Frontal cortex (tissue), 2 donors: ENCODE data around the genes METTL7A, SMAGP, GALNT6 and SLC4A8.

GRCh38 chr12:50502348-50502547, 2.5 kb upstream of the DIP2B start:
- RAMPAGE, long total RNA, result no peak

GRCh38 chr12:50505897-50506493, 1.2 kb downstream of the DIP2B start:
- RAMPAGE, long total RNA, result no peak

DNA sequence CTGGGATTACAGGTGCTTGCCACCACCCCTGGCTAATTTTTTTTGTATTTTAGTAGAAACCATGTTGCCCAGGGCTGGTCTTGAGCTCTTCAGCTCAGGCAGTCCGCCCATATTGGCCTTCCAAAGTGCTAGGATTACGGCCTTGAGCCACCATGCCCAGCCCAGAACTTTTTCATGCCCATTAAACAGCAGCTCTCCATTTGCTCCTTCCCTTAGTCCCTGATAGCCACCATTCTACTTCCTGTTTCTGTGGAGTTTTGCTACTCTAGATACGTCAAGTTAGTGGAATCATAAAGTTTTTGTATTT, 14.8 kb downstream of the ATF1 start:
- RAMPAGE, long total RNA, result no peak

GRCh38 chr12:50924808-50925665, at the start of gene METTL7A:
Gene METTL7A, plus strand, starts transcription at chr12:50925015.
- RAMPAGE, long total RNA, result no peak

DNA sequence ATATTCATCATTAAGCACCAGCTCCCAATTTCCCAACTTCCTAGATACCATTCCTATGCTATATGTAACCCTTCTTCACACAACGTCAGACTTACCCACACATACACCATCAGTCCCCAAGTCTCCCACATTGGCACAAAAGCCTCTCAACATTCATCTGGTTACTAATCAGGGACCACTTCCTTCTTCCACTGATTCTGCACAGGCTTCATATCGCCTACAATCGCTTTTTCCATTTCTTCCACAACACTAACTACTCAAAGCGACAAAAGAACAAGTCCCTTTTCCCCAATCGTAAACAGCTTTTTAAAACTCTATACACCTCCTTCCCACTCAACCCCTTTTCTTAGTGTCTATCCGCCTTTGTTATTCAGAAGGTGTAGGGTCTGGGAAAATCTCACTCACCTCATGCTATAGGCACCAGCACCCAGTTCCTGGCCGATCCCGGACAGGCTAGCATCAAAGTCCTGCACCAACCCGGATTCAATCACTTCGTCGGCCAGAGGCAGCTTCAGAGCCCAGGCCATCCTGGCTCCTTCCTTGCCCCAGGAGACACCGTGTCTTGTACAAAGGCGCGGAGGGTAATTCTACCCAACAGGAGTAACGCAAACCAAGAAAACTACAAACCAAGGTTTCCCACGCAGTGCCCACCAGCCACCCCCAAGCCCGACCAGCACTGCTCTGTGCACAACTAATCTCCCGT, 888 bp downstream of the TFCP2 start:
- RAMPAGE, long total RNA, result no peak

GRCh38 chr12:51216654-51217066, 1.2 kb downstream of the POU6F1 start:
- RAMPAGE, long total RNA, result no peak

DNA sequence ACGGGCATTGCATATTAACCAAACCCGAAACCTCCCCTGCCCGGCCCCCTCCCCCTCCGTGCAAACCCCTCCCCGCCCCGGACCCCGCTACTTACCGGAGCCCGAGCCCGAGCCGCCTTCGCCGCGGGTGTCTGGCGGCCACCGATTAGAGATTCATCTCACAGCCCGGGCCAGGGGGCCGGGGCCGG, 421 bp downstream of the POU6F1 start:
- RAMPAGE, long total RNA, result no peak

- RAMPAGE, long total RNA, result no peak
Measured at GRCh38 chr12:51218853-51219334, 1.0 kb upstream of the POU6F1 start.

- RAMPAGE, long total RNA, result no peak
Measured at GRCh38 chr12:51270021-51270726, at the start of gene SMAGP. Gene SMAGP, minus strand, starts transcription at chr12:51270415.

DNA sequence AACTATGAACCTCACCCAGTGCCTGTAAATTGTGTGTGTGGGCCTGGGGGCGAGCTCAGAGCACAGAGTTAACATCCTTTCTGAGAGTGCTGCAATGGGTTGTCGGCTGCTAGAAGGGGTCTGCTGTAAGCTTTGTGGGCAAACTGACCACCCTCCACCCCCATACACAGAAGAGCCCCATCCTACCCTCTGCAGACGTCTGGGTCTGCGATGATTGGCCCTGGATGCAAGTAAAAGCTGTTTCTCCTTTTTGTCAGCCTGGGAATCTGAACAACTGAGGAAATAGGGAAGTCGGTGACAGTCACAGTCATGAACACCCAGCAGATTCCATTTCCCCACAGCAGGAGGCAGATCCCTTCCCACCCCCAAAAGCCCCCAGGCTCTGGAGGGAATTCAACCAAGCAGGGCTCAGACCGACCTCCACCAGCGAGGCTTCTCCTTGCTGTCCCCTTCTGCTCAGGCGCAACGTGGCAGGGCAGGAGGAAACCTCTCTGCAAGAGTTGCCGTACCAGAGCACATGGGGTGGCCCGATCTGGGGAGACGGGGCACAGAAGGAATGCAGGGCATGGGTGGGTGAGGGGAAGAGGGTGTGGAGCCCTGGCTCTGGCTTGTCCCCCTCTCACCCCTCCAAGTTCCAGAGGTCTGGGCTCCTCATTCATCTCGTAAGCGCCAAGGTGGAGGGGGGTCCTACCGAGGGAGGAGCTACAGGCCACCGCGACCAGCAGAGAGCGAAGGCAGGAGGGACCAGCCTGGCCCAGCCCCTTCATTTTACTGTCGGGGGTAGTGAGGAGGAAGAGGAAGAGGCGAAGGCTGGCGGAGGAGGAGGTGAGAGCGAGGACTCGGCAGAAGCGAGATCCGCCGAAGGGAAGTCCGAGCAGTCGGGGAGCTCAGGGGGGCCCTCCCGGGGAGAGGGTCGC, at the start of gene GALNT6:
Gene GALNT6, minus strand, starts transcription at position 743 of the 917 bp plus-strand sequence.
- RAMPAGE, long total RNA, result no peak

- RAMPAGE, long total RNA, result no peak
Measured at GRCh38 chr12:51391581-51392087, 428 bp upstream of the GALNT6 start.

DNA sequence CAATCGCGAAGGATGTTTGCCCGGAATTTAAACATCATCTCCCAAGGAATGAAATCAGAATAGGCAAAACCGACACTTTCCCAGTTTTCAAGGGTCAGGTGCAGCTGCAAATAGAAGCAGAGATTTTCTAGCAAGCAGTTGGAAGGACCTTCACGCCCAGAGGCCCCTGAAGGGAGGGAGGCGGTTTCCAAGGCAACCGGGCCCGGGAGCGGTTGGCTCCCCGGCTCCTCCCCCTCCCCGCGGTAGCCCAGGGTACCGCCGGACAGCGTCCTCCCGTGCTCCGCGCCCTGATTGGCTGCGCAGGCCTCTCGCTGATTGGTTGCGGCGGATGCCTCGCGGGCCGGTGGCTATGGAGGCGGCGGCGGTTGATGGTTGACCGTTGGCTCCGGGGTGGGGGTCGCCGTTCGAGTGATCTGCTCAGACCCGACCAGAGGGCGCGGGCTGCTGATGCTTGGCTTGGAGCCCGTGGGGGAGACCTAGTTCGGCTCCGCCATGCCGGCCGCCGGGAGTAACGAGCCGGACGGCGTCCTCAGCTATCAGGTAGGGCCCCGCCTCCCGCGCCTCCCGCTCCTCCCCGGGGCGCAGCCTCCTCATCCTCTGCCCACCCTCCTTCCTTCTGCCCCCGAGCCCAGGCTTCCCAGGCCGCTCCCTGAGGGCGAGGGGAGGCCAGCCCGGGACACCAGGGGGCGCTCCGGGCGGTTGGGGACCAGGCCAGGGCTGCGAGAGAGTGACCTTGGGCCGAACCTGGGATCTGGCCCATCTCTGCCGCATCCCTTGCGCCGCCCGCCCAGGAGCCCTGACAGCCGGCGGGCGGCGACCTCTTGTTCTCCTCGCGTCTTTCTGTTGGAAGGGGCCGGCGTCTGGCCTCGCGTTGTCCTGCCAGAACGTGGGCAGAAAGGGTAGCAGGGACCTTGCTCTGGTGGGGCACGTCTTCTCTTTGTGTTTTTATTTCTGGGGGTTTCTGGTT, at the start of gene SLC4A8:
Gene SLC4A8, plus strand, starts transcription at position 336 of the 967 bp plus-strand sequence.
- RAMPAGE, long total RNA, result no peak

DNA sequence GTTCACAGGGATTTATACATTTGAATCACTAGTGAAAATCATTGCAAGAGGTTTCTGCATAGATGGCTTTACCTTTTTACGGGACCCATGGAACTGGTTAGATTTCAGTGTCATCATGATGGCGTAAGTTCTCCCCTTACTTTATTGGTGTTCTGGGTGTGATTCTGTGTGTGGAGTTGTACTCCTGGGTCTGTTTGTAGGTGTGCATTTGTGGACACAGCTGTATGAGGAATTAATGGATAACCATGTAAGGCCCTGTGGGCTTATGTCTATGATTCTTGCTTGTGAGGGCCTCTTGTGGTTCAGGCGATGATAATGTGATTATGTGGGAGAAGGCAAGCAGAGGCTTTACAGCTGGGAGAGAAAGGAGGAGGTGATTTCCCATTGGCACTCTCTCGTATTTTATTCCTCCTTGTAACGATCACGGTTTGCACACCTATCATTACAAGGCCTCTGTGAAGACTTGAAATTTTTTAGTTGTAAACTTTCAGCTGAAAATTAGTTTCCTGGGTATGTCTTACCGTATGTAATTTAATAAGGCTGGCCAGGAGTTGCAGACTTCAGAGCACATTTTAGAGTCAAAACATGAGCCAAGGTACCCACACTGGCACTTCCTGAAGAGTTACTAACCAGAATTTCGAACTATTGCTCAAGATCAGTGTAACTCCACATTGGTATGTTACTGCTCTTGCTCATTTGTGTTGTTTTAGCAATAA, 96.2 kb downstream of the SCN8A start:
- RAMPAGE, long total RNA, result no peak

DNA sequence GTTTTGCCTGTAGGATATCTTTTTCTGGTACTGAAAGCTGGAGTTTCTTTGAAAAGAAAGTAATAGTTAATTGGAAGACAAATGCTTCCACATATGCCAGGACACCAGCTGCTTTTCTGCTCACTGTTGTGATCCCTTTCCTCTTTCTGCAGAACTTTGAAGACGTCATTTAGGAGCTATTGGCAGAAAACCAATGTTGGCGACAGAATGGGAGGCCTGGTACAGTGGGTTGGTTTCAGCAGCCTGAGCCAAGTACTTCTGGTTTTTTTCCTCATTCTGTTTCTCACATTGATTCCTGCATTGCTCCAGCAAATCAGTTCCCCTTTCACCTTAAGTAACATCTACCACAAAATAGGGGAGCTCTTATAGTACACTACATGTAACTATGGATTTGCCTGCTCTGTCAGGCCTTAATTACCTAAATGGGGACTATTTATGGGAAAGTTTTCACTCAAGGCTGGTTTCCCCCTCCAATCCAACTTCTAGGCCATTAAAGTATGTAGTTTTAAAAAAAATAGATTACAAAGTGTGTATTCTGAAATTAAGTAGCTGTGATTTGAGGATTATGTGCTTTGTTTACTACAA, 63.0 kb downstream of the TMDD1 start:
- RAMPAGE, long total RNA, result no peak

DNA sequence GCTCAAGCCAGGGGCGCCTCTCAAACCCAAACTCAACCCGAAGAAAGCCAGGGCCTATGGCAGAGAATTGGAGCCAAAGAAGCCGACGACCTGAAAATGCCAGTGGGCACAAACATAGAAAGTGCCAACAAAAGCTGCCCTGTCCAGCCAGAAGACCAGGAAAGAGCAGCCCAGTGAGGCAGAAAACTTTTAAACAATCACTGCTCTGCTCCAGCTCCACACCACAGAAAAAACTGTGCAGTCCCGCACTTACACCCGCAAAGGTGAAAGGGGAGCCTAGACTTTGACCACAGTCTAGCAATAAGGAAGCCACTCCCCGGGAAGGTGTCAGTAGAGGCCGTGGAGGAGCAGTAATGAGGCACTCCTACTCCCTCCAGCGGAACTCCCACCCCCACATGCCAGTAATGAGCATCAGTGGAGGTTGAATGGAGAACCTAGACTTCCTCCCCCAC, 6.0 kb upstream of the ACVRL1 start:
- RAMPAGE, long total RNA, result no peak

- RAMPAGE, long total RNA, result no peak
Measured at GRCh38 chr12:51913067-51913953, 6.0 kb downstream of the ACVRL1 start.

GRCh38 chr12:51970872-51971606, 19.5 kb downstream of the ACVR1B start:
- RAMPAGE, long total RNA, result no peak

DNA sequence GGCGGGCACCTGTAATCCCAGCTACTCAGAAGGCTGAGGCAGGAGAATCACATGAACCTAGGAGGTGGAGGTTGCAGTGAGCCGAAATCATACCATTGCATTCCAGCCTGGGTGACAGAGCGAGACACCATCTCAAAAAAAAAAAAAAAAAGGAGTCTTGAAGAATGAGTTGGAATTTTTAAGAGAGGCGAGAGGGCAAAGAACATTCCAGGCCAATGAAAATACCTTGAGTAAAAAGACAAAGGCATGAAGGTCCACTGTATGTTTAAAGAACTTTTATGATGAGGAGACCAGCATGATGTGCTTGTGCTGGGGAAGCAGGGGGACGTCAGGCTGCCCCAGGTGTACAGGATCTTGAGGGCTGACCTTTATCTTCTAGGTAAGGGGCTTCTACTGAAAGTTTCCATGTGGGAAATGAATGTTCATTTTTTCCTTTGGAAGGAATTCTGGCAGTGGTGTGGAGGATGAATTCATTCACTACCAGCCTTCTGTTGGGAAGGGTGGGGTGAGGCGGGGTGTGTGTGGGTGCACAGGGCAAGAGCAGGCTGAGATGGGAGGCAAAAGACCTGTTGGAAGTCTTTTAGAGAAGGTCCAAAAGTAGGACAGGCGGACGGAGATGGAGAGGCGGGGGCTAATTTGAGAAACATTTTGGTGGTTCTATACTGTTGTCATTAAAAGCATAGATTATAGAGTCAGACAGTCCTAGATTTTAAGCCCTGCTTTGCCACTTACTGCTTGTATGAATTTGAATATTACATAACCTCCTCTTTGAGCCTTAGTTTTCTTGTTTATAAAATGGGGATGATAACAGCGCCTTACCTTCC, 27.2 kb upstream of the TAMALIN start:
- RAMPAGE, long total RNA, result no peak

DNA sequence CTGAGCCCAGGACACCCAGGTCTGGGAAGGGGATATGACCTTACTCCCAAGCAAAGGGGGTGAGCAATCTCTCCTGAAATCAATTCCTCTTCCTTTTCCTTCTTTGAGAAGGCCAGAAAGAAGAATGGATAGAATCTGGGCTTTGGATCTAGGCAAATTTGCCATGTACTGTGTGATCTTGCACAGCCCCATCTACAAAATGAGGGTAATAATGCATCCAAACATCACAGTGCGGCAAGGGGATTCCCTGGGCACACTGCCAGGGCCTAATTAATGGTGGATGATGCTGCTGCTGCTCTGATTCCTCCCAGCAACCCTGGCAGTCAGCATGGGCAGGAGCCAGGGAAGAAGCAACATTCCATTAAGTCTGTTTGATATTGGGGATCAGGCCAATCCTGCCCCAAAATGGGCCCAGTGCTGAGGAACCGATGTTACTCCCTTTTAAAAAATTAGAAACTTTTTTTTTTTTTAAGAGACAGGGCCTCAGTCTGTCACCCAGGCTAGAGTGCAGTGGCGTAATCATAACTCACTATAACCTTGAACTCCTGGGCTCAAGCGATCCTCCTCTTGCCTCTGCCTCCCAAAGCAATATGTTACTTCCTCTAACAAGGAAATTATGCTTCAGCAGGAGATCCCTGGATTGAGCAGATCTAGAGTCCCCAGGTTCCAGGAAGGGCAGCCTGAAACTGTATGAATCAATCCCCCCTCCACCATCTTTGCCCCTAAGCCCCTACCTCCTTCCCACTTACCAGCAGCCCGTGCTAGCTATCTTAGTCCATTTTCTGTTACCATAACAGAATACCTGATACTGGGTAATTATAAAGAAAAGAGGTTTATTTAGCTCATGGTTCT, 4.6 kb downstream of the TAMALIN start:
- RAMPAGE, long total RNA, result no peak

DNA sequence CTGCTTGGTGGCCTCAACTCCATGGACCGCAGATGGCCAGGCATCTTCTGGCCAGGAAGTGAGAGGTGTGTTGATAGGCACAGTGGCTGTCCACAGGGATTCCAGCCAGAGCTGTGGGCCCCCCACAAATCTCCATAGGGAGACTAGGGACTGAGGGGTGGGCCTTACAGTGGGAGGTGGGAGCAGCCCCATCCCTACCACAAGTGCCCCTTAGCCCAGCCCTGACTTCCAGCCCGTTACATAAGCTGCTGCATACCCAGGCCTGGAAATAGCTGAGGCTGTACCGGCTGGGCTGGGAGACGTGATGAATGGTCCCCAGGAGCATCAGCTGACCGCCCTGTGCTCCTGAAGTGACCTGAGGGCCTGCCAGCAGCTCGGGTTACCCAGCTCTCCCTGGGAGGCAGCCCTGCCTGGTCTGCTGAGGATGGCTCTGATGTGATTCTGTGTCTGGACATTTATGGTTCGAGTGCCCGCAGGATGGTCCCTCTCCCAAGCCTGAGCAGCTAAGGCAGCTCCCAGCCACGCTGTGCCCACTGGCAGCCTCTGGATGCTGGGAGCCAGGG, 20.3 kb downstream of the TAMALIN start:
- RAMPAGE, long total RNA, result no peak